Left lung (tissue), 1 donor: ENCODE results near the genes METTL18 and PRRC2C.

GRCh38 chr1:169046709-169047052 is 59.8 kb upstream of the ATP1B1 start:
- PRO-cap, result no peak

DNA sequence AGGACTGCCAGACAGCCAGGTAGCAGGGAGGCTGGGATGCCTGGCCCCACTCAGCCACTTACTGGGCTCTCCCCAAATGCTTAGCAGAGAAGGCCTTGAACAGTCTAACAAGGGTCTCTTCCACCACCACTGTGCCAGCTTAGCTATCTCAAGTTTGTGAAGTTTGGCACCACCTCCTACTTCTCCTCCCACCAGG is 59.5 kb upstream of the ATP1B1 start:
- PRO-cap, result no peak

DNA sequence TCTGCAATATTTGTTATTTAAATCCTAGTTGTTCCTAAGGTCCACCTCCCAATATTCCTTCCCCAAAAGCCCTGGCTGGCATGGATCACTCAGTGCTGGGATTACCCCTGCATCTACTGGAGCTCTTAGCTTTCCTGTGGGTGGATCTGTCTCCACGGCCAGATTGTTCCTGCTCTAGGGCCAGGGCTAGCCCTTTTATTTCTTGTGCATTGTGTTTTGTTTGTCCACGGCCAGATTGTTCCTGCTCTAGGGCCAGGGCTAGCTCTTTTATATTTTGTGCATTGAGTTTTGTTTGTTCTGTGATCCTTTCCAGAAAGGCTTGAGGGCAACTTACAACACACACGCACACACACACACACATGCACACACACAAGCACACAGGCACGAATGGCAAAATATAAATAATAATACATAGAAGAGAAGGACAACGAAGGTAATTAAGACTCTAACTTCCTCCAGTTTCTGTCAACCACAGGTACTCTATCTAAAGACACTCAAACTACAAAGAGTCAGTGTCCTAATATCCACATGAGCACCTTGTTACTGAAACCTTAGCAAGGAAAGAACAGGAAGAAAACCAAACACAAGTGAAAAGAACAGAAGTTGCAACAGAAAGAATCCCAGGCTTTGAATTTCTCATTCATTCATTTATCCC is 33.0 kb upstream of the ATP1B1 start:
- PRO-cap, result no peak

DNA sequence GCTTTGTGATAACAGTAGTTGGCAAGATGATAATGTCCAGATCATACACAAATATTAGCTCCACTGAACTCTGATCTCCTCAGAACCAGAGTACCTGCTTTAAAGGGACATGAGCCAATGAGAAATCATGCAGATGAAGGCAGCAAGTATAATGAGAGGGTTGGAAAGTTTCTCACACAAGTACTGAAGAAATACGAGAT is 5.7 kb upstream of the ATP1B1 start:
- PRO-cap, result no peak

DNA sequence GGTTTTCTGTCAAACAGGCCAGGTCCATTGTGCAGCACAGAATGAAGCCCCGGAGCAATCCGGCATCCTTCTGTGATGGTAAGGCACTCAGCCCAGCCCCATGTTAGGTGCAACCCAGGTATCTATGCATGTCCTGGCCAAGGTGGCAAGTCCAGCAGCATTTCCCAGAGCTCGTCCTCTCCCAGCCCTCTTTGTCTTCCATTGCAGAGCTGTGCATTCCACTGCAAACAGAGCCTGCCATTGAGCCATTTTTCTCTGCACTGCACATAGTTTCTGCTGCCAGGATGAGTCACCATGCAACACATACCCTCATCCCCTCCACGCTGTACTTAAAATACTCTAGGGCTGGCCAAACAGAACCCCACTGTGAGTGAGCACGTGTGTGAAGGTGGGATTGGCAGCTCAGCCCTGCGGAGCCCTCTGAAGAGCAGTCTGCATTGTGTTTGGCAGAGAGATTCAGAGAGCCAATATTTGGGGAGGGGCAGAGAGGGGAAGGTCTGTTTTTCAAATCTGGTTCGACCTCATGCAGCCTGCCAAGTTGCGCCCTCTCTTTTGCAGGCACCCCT is 4.0 kb upstream of the ATP1B1 start:
- PRO-cap, result no peak

GRCh38 chr1:169110242-169110712 is 3.8 kb downstream of the ATP1B1 start:
- PRO-cap, result no peak

DNA sequence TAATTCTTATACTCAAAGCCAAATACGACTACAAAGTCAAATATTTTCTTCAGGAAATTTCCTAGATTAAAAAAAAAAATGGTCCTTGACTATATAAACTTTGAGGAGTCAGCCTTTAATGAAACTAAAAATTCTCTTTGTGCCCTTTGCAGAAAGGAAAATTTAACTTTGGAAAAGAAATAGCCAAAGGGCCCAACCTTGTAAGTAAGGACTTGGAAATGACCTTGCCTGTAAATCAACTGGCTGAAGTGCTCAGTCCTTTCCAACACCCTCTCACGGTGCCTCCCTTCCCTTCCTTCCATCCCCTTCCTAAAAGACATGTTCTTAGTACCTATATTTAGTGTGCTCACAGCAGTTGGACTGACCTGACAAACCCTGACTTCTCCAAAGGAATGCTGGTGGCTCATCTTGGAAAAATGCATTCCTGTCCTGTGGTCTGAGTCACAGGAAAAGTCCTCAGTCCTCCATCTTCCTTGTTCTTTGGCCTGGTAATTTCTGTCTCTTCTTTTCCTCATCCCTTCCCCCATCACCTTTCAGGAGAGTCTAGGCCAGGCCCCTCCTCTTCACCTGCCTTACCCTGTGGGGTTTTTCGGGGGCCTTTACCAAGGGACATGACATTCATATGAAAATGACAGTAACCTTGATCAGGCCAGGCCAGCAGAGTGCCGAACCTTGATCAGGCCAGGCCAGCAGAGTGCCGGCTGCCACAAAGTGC is 7.0 kb downstream of the ATP1B1 start:
- PRO-cap, result no peak

- PRO-cap, result no peak
Measured at GRCh38 chr1:169278334-169278882, 89.2 kb downstream of the NME7 start.

DNA sequence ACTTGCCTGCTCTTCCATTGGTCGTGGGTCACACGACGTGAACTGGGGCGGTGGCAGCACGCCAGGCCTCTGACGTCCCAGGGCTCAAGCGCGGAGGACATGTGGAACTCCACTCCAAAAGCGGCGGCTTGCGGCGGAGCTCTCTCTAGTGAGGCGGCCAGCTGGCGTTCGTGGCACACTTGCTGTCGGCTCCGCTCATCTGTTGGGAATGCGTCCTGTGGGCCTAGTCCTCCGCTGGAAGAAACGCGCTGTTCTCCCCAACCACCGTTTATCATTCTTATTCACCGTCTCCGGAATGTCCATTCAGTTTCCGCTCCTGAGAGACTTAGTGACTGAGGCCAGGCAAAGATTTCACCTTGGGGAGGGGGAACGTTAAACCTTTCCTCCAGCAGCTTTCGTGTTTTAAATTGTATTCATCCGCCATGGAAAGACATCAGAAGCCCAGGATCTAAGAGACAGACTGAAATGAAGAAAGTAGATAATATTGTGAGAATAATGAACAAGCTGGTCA is 358 bp upstream of the SLC19A2 start:
- PRO-cap, result bidirectional peak, plus-strand start at position 117 of the sequence, minus-strand start outside the sequence

DNA sequence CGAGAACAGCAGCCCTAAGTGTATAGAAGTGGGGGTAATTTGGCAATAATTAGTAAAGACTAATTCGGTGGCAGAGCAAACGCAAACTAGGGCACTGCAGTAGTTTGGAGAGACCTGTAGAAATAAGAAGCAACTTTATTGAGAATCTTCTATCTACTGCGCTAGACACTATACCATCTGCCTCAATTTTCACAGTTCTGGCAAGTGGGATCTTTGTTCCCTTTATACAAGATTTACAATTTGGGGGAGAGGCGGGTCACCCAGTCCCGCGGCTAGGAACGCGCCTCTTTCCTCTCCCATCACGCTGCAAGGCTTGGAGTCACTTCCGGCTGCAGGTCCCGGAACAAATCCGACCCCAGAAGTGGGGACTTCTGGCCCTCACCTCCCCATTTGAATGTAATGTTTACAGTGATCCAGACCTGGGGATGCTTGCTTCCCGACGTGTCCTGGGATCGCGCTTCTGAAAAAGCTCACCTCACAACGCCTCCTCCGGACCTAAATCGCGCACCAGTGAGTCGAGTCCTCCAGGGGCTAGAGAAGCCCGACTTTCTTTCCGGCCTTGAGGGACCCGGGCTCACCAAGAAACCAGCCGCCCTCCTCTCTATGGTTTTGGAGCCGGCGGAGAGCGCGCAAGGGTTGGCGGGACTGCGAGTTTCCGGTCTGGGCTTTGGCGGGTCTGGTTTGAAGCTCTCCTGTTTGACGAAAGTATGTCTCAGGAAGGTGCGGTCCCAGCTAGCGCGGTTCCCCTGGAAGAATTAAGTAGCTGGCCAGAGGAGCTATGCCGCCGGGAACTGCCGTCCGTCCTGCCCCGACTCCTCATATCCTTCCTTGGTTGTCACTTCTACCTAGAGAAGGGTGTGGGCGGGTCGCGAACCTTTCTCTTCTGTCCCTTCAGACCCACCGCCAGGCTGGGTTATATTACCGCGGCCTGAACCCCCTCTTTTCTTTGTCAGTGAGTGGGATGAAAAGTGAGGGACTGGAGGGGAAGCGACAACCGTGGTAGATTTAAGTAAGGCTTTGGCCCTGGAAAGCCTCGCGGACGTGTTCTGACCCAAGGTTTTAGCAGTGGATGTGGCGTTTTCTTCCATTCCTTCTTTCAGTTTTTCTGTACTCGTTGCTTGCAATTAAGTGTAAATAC is at the start of gene METTL18:
Gene METTL18, minus strand, starts transcription at position 512 of the 1,138 bp plus-strand sequence.
- PRO-cap, result bidirectional peak, plus-strand start at position 650 of the sequence, minus-strand start at position 295 of the sequence

- PRO-cap, result no peak
Measured at GRCh38 chr1:170671231-170671861, 7.4 kb downstream of the PRRX1 start.

- PRO-cap, result no peak
Measured at GRCh38 chr1:170686266-170686919, 22.5 kb downstream of the PRRX1 start.

DNA sequence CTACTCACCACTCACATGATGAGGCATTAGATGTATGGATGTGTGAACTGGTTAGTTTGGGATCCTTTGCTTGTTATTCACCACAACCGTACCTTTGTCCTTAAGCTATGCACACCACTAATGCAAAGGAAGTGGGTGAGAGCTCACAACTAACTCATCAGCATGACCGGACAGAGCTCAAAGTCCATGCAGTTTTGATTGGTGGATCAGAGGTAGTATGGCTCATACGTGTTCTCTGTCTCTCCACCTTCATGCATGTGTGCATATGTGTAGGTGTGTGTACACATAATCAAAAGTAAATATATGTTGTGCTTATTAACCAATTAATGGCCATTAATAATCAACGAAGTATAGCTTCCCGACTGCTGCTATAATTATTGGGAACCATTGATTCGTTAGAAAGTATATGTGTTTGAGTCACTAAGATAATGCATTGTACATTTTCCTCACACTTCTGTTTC is 43.4 kb upstream of the MROH9 start:
- PRO-cap, result no peak

DNA sequence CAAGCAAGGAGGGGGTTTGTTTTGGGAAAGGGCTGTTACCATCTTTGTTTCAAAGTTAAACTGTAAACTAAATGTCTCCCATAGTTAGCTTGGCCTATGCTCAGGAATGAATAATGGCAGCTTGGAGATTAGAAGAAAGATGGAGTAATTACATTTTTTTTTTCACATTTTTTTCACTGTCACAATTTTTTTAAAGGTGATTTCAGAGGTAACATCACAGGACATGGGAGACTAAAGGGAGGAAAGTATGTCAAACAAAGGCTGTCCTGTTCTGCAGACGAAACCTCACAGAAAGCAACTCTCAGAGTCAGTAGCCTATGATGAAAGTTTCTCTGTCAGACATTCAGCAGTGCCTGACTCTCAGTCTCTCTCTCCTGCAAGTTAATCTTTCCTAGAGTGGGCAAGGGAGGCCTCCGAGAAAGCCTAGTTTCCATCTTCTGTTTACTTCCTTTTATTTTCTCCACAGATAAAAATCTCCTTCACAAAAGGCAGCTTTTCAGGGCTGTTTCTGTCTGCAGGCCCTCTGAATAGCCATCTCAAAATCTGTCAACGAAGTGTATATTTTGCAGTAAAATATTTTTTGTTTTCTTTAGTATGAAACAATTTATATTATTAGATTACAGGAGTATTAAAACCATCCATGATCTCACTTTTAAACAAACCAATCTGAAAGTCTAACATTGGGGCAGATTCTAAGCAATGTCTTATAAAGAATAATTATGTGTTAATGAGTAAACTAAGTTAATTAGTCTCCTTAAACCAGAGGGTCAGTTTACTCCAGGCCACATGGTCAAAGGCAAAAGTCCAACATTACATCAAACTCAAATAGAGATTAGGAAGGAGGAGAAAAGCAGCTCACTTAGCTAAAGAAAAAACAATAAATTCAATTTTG is 24.8 kb upstream of the FMO2 start:
- PRO-cap, result no peak

DNA sequence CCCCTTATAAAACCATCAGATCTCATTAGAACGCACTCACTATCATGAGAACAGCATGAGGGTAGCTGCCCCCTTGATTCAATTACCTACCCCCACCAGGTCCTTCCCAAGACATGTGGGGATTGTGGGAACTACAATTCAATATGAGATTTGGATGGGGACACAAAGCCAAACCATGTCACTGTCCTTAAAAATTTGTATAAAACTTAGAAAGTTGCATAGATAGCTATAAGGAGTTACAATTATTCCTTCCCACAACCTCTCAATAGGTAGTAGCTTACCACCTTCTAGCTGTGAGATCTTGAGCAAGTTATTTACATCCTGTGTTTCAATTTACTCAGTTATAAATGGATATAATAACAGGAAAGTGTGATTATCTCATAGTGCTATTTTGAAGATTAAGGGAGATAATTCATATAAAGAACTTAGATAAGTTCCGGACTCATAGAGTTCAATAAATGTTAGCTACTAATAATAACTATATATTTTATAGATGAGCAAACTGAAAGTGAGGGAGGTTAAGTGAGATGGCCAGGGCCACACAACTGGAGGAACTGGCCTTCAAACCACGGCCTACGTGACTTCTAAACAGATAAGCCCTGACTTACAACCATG is 1.6 kb downstream of the FMO2 start:
- PRO-cap, result no peak

GRCh38 chr1:171213825-171214283 is 28.8 kb downstream of the FMO2 start:
- PRO-cap, result no peak

DNA sequence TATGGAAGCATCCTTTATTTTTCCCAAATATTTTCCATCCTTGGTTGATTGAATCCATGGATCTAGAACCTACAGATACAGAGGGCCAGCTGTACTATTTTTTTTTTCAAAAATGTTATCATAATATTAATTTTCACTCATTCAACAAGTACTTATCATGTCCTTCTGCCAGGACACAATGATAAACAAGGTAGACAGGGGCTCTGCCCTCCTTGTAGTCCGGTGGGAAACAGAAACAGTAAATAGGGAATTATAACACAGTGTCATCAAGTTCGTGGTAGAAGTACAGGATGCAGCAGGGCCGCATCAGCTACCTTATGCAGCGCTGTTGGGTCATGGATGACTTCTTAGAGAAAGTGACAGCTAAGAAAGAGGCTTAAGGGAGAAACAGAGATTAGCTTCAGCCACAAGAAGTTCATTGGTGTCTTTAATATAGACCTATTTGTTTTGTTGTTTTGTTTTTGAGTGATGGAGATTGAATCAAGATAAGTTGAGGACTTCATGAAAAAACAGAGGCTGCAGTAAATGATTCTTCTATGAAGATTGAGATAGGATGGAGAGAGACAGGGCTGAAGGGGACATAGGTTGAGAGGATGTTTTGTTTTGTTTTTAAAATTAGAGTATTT is 7.7 kb downstream of the FMO4 start:
- PRO-cap, result no peak

GRCh38 chr1:171373459-171374211 is 59.7 kb downstream of the FMO4 start:
- PRO-cap, result no peak

DNA sequence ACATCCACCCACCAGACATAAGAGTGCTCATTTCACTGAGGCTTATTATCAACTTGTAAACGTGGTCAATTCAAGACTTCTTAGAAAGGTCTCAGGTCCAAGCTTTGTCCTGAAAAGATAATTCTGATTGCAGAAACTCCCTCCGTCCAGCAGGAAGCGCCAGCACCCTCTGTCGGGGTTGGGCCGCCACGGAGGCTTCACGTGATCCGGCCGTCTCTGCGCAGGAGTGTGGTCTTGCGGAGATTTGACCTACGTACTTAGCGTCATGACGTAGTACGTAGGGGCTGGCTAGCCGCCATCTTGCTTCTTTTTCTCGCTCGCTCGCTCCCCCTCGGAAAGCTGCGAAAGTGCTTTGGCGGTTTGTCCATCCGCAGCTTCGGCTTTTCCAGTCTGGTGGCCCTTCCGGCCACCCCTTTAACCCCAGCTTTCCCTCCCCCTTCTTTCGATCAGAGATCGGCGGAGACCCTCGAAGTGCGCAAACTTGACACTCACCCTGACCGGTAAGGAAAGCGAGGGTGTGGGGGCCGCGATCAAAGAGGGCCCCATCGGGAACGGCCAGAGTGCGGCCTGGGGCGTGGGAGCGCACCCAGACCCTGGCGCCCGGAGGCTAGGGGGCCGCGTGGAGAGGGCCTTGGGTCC is at the start of gene PRRC2C:
Gene PRRC2C, plus strand, starts transcription at position 295 of the 639 bp plus-strand sequence.
- PRO-cap, result bidirectional peak, plus-strand start at position 316 of the sequence, minus-strand start at position 171 of the sequence

GRCh38 chr1:171663170-171663697 is 10.7 kb upstream of the MYOC start:
- PRO-cap, result no peak